Thoracic aorta (tissue), 1 donor: Measurements from ENCODE around the genes HOXC9 and GPR84.

- RAMPAGE, long total RNA = no peak
Observed at GRCh38 chr12:53452171-53453097, 532 bp downstream of the PCBP2 start.

- RAMPAGE, long total RNA = no peak
Observed at GRCh38 chr12:53486396-53487598, 12.5 kb downstream of the MAP3K12 start.

DNA sequence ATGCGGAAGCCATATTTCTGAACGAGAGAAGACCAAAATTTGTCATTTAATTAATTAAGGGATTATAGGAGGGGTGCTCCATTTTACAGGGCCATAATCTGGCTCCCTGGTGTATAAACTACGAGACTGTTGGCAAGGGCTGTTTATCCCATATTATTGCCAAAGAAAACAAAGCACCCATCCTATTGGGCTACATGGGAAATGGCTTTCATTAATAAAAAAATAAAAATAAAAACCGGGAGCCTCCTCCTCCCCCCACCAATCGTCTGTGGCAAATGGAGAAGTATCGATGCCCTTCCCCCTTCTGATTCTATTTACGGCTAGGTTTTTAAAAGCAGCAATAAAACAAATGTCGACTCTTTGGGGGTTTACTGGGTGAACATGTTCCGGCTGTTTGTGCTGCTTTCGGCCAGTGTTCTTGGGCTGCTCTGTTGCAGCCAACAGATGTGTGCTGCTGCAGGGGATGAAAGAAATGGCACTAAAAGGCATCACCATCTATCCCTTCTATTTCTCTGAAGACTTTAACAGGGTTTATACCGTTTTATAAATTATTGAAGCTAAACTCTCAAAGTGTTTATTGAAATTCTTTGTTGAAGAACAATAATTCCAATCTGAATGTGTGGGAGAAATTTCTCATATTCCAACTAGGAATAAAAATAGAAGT is 24.7 kb downstream of the ATF7 start:
- RAMPAGE, long total RNA = no peak

- RAMPAGE, long total RNA = start-site peak on the minus strand at chr12:53712234-53712283, 41 reads
Observed at GRCh38 chr12:53712092-53712776, 15.0 kb downstream of the CALCOCO1 start.

- RAMPAGE, long total RNA = no peak
Observed at GRCh38 chr12:53961388-53962072, 6.8 kb downstream of the HOXC12 start.

DNA sequence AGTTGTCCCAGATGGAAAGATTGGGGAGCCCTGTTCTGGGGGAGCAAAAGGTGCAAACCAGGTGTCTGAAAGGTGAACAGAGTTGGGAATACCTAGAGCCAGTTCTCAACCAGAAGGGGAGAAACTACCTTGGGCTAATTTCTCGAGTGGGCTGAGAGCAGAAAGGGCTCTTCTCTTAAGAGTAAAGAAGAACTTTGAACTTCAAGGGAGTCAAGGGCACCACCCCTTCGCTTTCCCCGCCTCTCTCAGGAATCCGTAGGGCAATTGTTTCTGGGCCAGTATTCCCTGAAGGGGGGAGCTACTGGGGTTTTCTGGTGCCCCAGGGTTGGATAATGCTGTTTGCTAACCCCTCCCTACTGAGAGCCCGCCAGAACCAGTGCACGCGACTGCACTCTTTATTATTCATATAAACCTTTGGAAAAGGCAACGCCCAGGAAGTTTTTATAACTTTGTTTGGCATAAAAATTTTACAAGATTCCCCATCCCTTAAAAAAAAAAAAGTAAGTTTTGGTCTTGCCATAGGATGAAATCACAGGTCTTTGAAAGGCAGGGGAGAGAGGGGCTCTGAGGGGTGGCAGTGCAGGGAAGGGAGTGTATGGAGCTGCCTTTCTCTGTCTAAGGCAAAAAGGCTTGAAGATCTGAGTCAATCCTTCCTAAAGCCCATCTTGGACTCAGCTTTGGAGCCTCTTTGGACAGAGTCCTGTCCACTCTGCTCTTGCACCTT is 6.0 kb upstream of the HOXC10 start:
- RAMPAGE, long total RNA = no peak

DNA sequence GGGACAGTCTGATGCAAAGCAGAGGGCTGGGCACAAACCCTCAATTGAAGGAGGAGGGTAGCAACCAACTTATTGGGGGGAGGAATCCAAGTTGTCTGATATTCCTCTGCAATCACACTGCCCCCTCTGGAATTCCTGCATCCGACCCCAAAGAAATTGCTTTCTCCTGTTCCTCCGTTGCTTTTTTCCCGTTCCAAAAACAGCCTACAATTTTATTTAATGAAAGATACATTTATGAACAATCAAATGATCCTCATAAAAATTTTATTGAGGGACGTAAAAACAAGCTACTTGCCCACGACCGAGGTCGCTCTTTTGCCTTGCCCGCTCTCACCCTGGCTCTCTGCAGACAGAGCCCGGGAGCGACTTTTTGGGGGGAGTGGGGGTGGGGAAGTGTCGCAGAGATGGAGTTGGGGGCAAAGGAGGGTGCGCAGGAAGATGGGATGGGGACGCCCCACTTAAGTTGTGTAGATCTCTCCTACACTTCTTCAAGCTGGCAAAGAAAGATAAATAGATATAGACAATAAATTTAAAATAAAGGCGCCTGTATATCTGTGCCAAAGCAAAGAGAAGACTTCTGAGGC is 1.1 kb upstream of the HOXC9 start:
- RAMPAGE, long total RNA = no peak

- RAMPAGE, long total RNA = no peak
Observed at GRCh38 chr12:53999921-54000871, at the start of gene HOXC9. TSS of gene HOXC9 (plus strand) at chr12:54000161.

DNA sequence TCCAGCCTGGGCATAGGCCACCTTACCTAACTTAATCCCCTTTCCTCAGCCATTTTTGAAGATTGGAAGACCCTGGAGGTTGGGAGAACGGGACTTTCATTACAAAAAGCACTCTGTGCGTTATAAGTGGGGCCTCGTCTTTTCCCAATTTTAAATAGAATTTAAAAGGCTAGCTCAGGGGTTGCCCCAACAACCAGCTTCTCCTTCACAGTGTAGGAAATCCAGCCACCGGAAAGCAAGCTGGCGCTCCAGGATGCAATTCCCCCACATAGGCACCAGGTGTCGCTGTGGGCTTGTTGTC is 430 bp upstream of the HOXC5 start:
- RAMPAGE, long total RNA = no peak

DNA sequence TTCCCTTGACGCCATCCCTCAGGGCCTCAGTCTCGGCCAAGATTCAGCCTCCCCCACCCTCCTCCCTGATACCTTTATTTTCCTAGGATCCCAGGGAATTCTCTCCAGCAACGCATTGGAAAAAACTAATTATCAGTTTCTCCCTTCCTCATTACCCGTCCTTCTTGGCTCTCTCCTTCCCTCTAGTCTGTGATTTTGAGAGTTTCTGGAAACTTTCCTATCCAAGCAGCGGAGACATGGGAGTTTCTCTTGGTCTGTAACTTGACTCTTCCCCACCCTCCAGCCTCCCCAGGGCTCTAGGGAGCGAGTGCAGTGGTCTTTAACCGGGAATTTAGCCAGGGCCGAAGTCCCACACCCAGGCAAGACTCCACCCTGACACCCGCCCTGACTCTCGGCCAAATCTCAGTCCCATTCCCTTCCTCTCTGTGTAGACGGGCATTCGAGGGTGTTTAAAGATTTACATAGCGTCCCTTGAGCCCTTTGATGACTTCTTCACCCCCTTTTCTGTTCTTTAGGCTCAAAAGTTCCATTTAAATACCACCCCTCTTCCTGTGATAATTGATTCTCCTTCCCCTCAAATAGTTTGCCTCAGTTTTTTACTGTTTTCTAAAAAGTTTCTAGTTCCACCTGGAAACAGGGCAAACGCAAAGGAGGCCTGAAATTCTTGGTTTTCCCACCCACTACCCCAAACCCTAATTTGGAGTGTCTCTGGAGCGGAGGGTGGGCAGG is 6.8 kb downstream of the HOXC5 start:
- RAMPAGE, long total RNA = no peak

DNA sequence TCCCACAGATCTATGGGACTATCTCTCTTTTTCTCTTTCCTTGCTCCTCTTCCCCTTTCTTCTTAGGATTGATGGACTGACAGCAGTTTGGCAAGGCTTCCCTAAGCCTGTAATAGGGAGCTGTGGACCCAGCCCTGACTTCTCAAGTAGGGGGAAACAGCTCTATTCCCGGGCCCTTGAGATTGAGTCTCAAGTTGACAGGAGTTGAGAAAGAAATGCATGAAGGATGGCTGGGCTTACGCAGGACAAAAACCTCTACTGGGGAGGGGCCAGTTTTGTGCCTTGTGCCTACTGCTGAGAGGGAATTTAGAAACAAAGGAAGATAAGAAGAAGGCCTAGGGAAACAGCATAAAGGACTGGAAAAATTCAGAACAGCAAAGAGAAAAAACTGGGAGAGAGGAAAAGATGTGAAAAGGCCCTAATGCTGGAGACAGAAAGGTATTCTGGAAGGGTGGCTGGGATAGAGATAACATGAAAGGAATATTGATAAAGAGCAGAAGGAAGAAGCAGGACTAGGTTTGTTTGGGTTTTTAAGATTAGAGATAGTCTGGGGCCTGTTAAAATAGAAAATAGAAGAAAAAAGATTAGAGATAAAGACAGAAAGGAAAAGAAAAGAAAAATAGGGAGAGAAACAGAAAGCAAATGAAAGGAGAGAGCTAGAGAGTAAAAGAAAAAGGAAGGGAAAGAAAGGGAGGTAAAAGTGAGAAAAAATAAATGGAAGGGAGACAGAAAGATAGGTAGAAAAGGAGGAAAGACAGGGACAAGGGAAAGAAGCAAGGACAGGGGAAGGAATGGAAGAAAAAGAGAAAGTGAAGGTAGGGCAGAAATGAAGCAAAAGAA is 60.1 kb downstream of the SMUG1 start:
- RAMPAGE, long total RNA = start-site peak on the plus strand centred at position 393 of the sequence, 657 bp wide, 11 reads

DNA sequence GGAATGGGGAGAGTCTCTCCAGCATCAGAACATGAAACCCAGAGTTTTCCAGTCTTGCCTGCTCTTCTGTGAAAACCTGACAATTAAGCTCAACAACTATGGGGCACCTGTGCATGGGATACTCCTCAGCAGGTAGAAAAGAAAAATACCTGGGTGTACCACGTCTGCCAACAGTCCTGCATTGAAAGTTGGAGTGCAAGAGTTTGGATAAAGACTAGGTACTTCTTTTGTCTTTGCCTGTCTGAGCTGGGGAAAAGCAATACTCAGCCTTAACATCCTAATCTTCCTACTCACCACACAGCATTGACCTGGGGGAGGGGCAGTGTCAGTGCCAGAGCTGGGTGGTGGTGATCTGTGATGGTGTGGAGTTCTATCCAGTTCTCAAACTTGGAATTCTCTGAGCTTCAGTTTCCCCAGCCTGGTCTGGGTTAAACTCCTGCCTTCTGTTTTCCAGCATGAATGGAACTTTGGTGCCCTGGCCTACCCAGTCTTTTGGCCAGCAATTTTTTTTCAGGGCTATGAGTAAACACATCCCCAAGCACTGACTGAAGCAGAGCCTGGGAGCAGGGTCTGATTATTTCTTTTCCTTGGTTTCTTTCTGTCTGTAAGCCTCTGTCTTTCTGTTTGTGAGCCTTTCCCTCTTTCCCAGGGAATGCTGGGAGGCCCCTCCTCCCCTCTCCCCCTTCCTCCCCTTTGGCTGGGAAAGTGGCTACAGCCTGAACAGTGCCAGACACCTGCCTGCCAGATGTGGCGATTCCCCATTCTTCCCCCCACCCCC is 11.4 kb downstream of the GPR84 start:
- RAMPAGE, long total RNA = no peak

- RAMPAGE, long total RNA = start-site peak on the minus strand at chr12:54364463-54364532, 31 reads
Observed at GRCh38 chr12:54364332-54364985, at the start of gene GPR84. TSS of gene GPR84 (minus strand) at chr12:54364486.

- RAMPAGE, long total RNA = no peak
Observed at GRCh38 chr12:54388731-54390032, 4.6 kb upstream of the ZNF385A start.

DNA sequence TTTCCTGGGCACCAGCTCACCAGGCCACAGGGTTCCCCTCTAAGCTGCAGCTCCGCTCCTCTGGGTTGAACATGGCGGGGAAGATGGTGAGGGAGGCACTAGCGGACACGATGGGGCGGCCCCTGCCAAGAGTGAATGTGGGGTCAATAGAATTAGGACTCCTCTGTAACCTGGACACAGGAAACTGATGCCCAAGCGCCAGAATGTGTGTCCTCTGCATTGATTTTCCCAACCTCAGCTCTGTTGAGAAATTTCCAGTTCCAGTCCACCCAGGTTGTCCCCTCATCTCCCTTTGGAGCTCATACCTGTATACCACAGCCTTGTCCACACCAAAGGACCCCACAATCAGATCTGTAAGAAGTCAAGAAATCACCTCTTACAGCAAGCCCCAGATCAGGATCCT is 14.9 kb downstream of the ITGA5 start:
- RAMPAGE, long total RNA = no peak

DNA sequence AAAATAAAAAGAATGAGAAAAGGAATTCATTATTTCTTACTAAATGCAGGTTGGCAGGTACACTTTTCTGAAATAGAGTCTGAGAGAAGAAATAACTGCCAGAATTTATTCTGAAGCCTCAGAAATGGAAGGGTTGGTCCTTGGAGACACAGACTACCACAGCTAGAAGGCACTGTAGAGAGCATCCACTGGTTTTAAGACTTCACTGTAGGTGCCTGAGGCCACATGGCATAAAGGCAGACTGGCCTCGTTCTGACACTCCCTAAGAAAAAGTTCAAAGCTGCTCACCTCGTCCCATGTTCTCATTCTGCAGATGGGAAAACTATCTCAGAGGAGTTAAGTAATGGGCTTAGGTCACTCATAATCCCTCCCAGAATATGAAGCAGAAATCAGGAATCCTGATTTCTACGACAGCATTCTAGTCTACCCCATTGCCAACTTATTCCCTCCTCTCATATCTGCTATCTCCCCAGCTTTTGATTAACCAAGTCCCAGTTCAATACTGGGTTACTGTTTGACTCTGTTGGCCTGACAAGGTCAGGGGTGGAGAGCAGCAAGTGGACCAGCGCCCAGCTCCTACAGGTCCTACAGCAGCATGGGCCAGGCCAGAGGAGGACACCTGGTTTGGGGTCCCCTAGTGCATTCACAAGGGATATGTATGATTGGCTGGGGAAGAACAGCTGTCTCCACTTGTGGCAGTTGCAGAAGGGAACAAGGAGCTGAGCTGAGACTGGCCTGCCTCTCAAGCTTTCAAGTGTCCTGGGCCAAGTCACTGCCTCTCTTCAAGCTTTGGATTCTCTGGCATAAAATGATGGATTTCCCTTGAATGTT is 3.7 kb downstream of the ITGA5 start:
- RAMPAGE, long total RNA = no peak

- RAMPAGE, long total RNA = no peak
Observed at GRCh38 chr12:55713032-55713530, 2.8 kb upstream of the BLOC1S1 start.

DNA sequence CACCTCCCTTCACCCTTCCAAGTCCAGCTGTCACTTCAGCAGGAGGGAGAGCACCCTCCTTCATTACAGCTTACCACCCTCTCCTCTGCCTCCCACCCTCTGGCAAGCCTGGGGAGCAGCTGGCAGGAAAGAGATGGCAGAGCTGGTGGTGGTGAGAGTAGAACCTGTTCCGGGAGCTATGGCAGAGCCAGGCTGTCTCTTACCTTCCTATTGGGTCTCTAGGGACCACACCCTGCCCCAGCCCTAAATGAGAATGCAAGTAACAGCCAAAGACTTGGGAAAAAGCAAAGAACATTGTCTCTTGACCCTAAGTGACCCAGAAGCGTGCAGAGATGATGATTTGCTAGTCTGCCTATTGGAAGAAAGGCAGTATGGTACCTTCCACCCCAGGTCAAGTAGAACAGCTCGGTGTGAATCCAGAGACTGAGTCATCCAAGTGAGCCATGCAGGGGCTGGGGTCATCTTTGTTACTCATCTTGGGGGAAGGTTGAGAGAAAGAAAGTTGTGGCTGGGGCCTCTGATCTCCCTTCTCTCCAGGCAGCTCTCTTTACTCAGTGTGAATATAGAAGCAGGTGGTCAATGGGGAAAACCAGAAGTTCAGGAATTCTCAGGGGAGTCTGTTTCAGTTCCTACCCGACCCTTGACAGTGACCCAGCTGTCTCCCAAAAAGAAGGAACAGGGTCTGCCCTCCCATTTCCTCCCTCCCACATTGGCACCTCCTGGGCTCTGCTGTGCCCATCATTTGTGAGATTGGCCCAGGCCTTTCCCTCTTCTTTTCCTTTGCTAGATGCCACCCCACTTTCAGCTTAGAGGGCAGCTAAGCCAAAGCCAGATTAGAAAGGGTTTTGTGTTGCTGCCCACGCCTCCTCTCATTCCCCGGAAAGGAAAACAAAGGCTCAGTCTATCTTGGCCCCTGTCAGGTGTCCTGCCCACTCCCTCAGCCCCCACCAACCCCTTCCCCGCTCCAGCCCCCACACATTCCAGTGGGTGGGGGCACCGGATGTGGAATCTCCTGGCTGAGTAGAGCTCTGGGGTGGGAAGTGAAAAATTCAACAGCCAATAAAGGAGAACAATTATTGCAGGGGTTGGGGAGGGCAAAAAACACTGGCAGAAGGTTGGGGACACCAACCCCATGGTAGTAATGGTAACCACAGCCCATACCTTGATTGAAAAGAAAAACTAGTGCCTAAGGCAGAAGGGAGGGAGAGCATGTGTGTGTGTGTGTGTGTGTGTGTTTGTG is 1.9 kb downstream of the BLOC1S1 start:
- RAMPAGE, long total RNA = no peak

GRCh38 chr12:55772250-55772742 is 29.4 kb downstream of the GDF11 start:
- RAMPAGE, long total RNA = no peak

DNA sequence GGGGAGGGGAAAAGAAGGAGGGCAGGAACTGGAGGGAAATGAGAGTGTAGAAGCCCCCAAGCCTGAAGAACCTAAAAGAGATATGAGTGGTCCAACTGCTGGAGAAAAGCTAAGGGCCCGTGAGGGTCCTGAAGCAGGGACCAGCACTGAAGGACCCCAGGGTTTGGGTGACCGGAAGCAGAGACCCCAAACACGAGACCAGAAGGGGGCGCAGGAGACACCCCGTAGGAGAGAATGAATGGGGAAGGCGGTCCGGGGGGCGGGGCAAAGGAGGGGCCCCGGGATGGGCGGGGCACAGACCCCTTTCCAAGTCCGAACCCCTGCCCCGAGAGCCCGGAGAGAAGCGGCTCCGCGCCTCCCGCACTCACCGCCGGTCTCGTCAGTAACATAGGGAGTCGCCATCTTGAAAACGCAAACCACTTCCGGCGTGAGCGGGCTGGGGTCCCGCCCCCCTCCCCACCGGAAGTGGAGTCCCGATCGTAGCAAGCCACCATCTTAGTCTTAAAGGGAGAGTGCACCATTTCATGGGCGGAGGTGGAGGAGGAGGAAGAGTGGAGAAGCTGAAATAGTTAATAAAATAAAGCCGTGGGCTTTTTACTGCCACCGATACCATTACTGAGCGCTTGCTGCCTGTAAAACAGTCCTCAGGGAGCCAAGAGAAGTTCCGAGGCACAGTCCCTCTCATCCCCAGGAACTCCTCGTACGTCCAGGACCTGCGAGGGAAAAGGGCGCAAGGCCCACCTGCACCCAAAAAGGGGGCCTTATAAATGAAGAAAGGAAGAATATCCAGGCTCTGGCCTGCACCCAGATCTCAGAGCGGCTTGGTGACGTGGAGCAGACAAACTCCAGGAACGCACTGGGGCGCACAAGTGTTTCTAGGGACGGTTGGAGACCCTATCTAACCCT is 733 bp downstream of the PYM1 start:
- RAMPAGE, long total RNA = start-site peak on the minus strand centred at position 410 of the sequence, 74 bp wide, 40 reads